ENCODE results near the gene RWDD4.

DNA sequence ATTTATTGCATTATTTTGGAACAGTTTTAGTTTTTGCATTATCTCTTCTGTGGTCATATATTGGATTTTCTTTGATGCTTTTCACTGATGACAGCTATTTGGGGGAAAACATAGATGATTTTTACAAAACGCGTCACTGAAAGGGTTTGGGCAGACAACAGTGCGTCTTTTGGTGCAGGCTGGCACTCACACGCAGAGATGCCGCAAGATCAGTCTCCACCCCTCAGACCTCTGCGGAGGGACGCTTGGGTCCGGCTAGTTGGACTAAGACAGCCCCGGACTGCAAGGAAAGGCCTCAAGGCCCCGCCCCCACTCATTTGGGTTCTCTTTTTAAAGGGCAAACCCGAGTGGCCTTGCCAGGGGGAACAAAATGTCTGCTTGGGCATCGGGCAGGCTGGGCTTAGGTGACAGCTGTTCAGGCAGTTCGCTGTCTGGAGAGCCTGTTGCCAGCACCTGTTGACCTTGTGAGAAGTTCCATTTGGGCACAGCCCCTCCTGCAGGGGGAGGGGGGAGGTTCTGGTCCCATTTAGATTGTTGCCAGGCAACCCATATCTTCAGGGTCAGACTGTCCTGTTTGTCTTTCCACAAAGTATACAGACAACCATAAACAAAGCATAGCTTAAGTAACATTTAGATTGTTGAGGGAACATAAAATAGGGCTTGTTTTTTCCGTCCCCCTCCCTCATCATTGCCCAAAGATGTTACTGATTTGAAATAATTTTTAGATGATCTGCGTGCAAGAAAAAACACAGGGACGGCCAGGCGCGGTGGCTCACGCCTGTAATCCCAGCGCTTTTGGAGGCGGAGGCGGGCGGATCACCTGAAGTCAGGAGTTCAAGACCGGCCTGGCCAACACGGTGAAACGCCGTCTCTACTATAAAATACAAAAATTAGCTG lies 39.6 kb downstream of the RWDD4 start:
- RRBS, result no CpG with 5 or more reads among the region's 27 CpGs

- RRBS, result 4% methylated on average over 31 of the region's 96 CpGs
Observed at GRCh38 chr4:183658459-183659655, at the start of gene RWDD4. TSS of gene RWDD4 (minus strand) at chr4:183659185.

GRCh38 chr4:183746771-183747317 lies 87.8 kb downstream of the TRAPPC11 start:
- RRBS, result no CpG with 5 or more reads among the region's 21 CpGs

- RRBS, result no CpG with 5 or more reads among the region's 4 CpGs
Observed at GRCh38 chr4:183853283-183853548, 51.9 kb upstream of the STOX2 start.

DNA sequence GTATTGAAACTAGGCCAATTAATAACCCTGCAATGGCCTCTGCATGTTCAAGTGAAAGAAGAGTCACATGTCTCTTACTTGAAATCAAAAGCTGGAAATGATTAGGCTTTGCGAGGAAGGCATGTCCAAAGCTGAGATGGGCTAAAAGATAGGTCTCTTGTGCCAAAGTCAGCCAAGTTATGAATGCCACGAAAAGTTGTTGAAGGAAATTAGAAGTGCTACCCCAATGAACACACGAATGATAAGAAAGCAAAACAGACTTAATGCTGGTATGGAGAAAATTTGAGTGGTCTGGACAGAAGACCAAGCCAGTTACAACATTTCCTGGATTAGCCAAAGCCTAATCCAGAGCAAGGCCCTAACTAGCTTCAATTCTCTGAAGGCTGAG lies 5.9 kb upstream of the STOX2 start:
- RRBS, result no CpG with 5 or more reads among the region's 3 CpGs

DNA sequence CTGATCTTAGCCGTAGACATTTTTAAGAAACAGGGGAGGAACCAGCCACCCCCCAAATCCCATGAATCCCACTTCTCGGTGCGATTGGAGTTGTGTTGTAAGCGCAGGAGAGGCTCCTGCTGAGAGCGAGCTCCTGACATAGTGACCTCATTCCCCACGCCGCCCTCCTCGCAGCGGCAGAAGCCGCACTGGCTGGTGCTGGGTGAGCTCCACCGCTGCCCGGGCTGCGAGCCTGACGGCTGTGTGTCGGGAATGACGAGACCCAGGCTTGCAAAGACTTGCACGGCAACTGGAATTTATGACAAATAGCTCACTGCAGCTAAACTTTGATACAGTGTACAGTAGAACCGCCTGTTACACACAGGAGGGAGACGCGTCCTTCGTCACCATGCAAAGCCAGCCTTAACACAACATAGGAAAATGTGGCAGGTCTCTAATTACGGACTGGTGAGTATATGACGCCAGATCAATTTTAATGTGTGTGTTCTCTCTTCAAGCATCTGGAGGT lies 82.4 kb downstream of the STOX2 start:
- RRBS, result no CpG with 5 or more reads among the region's 23 CpGs

DNA sequence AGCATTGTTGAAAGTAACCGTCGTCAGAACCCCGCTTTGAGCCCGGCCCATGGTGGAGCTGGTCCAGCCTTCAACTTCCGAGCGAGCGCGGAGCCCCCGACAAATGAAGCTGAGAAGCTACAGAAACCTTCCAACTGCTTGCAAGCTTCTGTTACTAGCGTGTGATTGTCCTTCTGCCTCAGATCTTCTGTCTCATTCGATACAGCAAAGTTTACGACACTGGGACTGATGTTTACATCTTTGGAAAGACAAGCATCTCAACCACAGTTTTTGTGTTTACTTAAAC lies 112.0 kb downstream of the STOX2 start:
- RRBS, result no CpG with 5 or more reads among the region's 12 CpGs

- RRBS, result no CpG with 5 or more reads among the region's 16 CpGs
Observed at GRCh38 chr4:184020050-184020631, 115.0 kb downstream of the STOX2 start.

DNA sequence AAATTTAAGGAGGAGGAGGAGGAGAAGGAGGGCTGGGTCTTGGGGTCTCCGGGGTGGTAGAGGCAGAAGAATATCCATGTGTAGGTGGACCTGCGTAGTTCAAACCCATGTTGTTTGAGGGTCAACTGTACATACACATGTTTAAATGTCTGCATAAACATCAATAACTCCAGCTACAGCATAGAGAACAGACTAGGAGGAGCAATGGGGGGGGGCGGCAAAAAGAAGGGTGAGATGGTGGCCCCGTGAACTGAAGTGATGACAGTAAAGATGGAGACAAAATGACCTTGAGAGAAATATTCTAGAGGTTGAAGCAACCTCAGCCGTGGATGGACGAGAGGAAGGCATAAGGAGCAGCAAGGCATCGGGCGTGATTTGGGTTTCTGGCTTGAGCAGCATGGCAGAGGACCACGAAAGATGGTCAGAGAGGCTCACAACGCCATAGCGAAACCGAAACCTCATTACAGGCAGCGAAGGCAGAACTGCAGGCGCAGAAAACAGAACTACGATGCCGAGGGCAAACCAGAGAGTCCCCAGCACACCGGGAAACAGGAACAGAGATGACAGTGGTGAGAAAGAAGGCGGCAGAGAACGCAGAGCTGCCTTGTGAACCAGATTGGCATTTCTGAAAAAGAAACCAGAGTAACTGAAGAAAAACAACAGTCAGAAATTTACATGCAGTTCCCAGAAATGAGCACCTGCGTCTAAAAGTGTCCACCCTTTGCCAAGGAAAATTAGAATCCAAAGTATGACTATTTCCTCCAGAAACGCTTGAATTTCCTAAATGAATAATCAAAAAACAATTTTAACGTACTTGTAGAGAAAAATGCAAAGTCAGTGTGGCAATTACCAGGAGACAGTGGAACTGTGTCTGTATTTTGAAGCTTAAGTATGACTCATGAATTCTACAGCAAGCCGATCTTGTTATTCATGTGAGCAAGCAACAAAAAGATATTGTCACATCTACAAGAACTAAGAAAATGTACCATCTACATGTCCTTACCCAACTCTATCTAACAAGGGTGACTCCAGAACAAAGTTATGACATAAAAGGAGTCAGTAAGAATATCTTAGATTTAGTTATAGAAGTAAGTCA lies 50.3 kb upstream of the ENPP6 start:
- RRBS, result no CpG with 5 or more reads among the region's 23 CpGs

- RRBS, result no CpG with 5 or more reads among the region's 12 CpGs
Observed at GRCh38 chr4:184344920-184346051, 127.6 kb upstream of the ENPP6 start.

GRCh38 chr4:184350152-184351129 lies 123.9 kb downstream of the IRF2 start:
- RRBS, result no CpG with 5 or more reads among the region's 14 CpGs

- RRBS, result no CpG with 5 or more reads among the region's 9 CpGs
Observed at GRCh38 chr4:184406789-184407358, 67.5 kb downstream of the IRF2 start.

GRCh38 chr4:184785035-184785337 lies 40.8 kb downstream of the ACSL1 start:
- RRBS, result no CpG with 5 or more reads among the region's 1 CpG

- RRBS, result 99% methylated on average over 3 of the region's 21 CpGs
Observed at GRCh38 chr4:184803240-184803801, 22.4 kb downstream of the ACSL1 start.

DNA sequence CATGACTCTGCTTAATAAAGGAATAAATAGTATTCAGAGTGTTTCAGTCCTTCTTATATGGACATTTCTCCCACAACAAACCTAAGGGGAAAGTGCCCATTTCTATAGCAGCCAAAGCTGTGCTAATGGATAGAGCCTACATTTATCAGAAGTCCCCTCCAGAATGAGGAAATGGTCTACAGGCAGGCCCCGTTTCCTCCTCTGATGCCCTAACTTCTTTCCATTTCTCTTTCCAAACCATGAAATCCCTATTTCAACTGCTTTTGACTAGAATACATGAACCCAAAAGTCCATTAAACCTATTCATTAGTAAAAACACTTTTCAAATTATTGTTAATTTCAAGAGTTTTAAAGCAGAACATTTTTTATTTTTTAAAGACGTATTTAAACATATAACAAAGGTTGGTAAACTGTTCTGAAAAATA lies 4.5 kb downstream of the ACSL1 start:
- RRBS, result no CpG with 5 or more reads among the region's 2 CpGs

DNA sequence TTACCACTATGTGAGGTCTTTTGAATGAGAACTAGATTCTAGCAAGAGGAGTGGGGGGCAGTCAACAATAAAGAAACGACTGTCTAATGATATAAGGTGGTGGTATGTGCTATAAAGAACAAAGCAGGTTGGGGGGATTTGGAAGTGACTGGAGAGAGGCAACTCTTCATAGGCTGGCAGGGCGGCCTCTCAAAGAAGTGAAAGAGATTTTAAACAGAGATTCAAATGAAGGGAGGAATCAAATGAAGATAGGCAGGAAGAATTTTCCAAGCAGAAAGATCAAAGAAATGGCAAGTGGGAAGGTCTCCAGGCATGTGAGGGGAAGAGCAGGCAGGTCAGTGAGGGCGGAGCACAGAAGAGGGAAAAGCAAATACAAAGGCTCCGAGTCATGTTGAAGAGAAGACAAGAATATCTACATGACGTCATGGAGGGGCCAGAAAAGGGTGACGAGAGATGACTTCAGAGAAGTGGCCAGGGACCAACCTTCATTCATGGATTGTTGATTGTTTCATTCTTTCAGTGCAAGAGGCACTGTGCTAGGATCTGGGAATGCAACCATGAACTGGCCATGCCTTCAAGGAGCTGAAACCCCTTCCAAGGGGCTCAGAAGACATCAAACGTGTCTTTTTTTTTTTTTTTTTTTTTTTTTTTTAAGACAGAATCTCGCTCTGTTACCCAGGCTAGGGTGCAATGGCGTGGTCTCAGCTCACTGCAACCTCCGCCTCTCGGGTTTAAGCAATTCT lies 13.0 kb upstream of the ACSL1 start:
- RRBS, result no CpG with 5 or more reads among the region's 11 CpGs

DNA sequence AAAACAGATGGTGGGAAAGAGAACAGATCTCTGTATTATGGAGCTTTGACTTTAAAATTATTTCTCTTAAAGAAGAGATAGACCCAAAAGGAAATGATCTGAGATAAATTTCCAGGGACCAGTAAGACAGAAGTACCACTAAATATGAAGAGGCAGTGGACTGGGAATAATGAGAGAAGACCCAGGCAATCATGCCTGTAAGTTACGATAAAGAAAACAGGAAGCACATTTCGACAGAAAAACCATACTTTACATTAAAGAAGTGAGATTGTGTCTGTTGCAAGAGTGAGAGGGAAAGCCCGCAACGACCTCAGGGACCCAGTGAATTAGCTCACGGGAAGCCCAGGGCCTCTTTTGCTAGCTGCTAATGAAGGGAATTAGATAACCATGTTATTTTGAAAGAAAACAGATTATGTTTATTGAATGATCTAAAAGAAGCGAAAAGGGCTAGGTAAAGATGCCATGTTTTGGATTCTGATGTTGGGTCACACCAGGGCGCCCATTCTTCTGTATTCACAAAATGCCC lies 28.9 kb upstream of the ACSL1 start:
- RRBS, result no CpG with 5 or more reads among the region's 7 CpGs

GRCh38 chr4:184896899-184897693 lies 71.3 kb upstream of the ACSL1 start:
- RRBS, result 9% methylated on average over 4 of the region's 18 CpGs

DNA sequence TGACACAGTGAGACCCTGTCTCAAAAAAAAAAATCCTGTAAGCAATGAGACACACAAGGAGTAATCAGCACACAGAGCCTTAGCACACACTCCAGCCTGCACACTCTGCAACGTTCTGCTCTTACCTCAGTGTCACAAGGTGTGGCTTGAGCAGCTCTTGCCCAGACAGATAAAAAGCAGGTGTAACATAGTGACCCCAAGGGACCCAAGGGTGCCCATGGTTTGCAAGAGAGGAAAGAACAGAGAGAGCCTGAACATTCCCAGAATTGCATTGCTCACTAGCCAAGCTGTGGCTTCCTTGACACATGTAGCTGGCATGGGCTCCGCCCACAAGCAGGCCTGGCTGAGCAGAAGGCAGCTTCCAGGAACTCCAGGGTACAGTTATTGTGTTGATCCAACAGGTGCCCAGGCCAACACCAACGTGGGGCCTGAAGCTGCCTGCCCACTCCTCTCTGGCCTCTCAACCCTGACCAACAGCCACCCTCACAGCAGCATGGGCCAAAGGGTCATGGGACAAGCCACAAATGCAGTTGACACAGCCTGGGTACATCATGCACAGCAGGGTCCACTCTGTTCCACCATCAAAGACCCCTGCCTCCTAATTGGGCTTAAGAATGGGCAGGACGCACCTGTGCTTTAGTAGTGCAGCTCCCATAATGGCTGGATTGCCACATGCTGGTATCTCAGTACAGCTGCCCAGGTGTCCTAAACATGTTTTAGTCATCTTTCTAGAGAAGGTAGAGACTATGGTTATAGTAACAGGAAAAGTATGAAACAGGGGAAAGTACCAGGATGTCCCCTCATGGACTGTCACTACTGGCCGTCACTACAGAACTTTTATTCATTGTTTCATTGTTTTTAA lies 73.6 kb upstream of the ACSL1 start:
- RRBS, result no CpG with 5 or more reads among the region's 5 CpGs

Data from GM06990 (cell line).